ENCODE measurements around the gene TMTC2.

- PRO-cap, 3 experiments: no peak in any of the 3 experiments
- RAMPAGE, long total RNA: no peak
- RRBS, 2 experiments: no CpG with 5 or more reads among the region's 5 CpGs
These were observed 90.3 kb downstream of the OSBPL8 start for GRCh38 chr12:76468947-76469998.

GRCh38 chr12:76558486-76559612 is 722 bp downstream of the OSBPL8 start:
- PRO-cap, 3 experiments: peak in 3 of 3 experiments; most common plus-strand start chr12:76558946 (in 2); most common minus-strand start chr12:76558995 (in 1)
- RAMPAGE, long total RNA: no peak
- RRBS, 2 experiments: under 1 to 2% methylated on average over 12 of the region's 66 CpGs

DNA sequence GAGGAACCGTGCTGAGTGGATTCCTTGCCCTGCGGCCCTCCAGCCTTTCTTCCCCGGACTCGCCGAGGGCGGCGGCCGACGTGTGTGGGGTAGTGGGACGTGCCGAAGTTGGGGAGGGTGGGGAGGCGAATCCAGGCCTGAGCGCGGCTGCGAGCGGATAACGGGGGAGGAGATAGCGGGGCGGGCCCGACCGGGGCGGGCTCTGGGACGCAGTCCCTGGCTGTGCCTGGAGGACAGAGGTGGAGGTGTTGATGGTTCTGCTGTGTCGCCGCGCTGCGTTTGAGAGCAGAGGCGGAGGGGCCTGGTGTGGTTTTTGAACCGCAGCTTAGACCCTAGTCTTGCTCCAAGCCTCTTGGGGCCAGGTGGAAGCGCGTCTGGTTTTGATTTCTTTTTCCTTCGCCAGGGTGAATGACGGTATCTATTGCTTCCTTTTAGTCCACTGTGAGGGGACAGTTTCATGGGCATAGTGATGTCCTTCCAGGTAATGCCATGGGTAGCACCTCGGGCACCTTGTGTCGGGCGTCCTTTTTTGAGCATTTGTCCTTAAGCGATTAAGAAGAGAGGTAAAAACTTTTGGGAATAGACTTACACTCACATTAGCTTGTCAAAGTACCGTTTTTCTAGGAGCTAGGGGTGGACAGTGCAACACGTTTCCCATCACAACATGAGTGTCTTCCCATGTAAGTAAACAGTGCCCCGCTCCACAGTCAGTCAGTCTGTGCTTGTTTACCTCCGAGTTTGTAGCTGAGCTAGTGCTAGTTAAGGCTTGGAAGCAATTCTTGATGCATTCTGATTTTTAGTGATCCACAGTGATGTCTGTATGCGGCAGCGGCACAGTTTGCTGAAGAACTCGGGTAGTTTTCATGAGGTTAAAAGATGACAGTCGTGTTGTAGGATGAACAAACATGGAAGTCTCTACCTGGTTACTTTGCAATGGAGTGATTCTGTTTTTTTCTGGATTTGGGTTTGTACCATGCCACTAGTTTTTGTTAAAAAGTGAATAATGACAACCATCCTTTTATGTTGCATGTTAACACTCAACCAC is 739 bp downstream of the ZDHHC17 start:
- PRO-cap, 3 experiments: peak in 3 of 3 experiments; most common plus-strand start position 248 of the sequence (in 2); most common minus-strand start position 159 of the sequence (in 2)
- RAMPAGE, long total RNA: no peak
- RRBS, 2 experiments: 1 to 2% methylated on average over 2 to 13 of the region's 45 CpGs

DNA sequence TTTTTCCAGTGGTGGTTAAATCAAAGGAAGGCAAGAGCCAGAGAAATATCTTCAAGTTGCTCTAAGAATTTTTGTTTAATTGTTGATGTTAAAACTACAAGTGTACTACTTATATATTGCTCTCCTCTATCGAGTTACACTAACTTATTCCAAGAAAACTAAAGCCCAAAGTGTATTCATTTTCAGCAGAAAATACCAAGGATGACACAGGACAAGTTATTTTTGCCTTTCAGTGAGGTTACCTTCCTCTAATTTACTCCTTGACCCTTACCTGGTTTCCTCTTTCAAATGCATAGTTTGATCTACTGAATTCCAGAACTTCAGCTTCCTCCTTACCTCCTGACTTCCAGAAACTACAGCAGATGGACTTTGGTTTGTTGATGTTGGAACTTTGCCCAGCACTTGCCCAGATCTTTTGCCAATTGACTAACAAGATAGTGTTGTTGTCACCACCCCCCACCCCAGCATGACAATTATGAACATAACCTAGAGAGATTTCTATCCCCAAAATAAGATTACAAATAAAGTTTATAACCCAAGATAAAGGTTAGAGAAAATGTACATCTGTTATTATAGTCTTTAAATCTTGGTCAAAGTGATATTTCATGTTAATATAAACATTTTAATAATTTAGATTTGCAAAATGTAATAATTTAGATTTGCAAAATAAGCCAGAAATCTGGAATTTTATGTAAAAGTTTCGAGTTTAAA is 63.2 kb downstream of the NAV3 start:
- PRO-cap, 3 experiments: no peak in any of the 3 experiments
- RAMPAGE, long total RNA: no peak
- RRBS, 2 experiments: no CpG with 5 or more reads among the region's 2 CpGs

GRCh38 chr12:77967939-77968962 is 137.6 kb downstream of the NAV3 start:
- PRO-cap, 3 experiments: no peak in any of the 3 experiments
- RAMPAGE, long total RNA: no peak
- RRBS, 2 experiments: no CpG with 5 or more reads among the region's 8 CpGs

- PRO-cap, 3 experiments: no peak in any of the 3 experiments
- RAMPAGE, long total RNA: no peak
These were observed 185.2 kb downstream of the NAV3 start for GRCh38 chr12:78015816-78016361.

DNA sequence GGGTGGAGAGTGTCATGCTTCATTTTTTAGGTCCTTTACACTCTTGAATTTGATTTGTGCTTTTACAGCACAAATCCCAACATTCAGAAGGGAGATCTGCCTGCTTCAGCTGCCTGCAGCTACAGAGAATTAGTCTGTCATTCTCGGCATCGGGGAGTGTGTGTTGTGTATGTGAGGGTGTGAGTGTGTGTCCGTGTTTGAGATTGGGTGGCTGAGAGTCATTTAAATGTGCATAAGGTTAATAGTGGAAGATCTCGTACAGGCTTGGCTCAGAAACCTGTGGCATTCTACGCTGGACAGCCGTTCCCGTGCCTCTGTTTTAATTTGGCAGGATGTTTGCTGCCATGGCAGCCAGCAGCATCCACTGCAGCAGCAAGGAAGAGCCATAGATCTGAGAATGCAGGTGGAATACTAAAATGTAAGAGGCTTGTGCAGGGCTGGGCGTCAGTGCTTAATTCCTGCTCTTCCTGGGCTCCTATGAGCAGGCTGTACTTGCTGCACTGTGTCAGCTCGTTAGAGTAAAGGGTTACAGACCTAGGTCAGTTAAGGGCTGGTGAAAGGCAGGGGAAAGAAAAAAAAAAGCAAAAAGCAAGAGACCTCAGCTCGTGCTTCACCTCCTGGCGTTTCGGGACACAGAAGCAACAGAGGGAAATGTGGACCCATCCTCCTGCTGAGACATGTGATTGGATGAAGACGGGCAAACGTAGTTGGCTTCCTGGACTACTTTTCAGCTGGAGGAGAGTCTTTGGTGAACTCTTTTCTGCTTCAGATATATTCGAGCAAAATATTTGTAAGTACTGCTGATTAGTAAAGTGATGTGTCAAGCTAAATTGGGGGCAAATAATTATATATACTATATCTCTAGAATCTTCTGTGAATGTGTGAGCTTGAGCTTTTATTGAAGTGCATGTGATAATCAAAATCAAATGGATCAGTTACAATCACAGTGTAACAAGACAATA is 205.5 kb downstream of the NAV3 start:
- PRO-cap, 3 experiments: no peak in any of the 3 experiments
- RAMPAGE, long total RNA: no peak
- RRBS, 2 experiments: no CpG with 5 or more reads among the region's 15 CpGs

DNA sequence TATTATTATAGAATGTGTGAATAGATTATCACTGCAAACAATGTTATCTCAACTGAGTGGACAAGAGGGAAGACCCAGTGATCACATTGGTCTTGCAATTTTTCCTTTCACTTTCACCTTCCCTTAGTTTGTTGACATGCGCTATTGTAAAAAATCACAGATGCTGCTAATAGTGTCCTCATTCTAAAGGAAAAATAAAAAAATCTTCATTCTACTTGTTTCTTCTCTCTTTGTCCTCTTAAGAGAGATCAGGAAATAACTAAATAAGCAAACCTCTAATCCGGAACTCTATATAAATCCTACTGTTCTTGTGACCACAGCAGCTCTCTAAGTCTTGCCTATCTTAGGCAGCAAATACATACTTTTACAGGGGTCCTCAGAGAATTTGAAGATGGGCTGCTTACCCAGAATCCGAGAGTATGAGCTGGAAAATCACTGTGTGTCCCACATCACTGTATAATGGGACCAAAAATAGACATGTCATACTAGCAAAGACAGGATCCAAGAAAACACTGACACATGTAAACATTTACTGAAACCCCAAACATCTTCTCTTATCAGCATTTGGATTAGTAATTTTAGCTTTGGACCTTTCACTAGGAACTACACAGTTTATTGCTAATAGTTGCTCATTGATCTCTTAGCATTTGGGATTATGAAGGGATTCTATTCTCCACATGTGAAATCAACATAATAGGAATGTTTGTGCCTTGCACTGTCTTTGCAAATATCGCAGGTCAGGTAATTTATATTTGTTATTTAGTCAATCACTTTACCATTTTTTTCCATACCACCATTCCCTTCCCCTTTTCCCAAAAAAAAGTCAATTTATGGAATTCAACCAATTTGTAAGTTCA is 257.9 kb downstream of the NAV3 start:
- PRO-cap, 3 experiments: no peak in any of the 3 experiments
- RAMPAGE, long total RNA: no peak
- RRBS, 2 experiments: no CpG with 5 or more reads among the region's 4 CpGs

DNA sequence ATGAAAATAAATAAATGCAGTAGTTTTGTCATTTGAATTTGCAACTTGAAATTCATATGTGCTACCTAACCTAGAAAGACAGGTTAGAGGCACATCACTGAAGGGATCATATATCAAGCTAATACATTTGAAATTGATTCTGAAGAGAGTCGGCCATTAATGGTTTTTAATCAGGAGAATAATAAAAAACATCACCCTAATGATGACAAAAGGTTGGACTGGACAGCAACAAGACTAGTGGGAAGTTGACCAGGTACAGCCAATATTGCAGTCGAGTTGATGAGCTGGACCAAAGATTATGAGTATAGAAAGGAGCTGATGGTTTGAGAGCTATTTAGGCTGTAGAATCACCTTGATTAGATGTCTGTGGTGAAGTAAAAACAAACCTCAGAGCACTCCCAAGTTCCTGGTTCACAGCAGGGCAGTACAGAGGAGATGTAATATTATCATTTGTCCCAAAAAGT is 286.8 kb downstream of the SYT1 start:
- PRO-cap, 3 experiments: no peak in any of the 3 experiments
- RAMPAGE, long total RNA: no peak
- RRBS, 2 experiments: no CpG with 5 or more reads among the region's 2 CpGs

- PRO-cap, 3 experiments: no peak in any of the 3 experiments
- RAMPAGE, long total RNA: no peak
- RRBS, 2 experiments: no CpG with 5 or more reads among the region's 13 CpGs
These were observed 150.1 kb downstream of the PAWR start for GRCh38 chr12:79540586-79541122.

DNA sequence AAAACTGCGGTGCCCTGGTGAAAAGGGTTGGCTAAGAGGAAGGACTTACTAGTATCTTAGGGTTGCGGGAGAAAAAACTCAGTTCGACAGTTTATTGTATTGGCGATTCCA is 731 bp upstream of the PAWR start:
- PRO-cap, 3 experiments: no peak in any of the 3 experiments
- RAMPAGE, long total RNA: no peak
- RRBS, 2 experiments: no CpG with 5 or more reads among the region's 4 CpGs

DNA sequence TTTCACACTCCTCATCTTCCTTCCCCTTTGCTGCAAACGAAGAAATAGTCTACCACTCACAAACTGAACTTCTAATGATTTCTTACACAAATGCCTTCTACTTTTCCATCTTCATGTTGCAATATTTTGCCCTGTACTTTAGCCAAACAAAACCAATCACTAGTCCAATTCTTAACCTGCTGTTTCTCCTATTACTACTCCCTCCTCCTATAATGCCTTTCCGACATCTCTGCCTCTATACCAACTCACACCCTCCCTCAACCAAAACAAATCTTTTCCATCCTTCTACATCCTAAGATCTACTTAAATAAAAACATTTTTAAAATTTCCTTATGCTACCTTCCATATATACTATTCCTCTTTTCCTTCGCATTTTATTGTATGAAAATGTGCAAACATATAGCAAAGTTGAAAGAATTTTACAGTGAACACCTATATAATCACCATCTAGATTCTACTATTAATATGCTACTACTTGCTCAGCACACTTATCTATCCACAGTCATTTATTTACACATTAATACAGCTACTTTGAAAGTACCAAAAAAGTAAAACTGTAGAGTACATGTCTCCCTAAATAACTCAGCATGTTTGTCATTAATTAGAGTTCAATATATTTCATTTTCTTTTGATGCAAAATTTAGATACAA is 36.2 kb downstream of the PPP1R12A start:
- PRO-cap, 3 experiments: no peak in any of the 3 experiments
- RAMPAGE, long total RNA: no peak
- RRBS, 2 experiments: no CpG with 5 or more reads among the region's 3 CpGs

- PRO-cap, 3 experiments: peak in 1 of 3 experiments; most common plus-strand start chr12:79934616 (in 1); most common minus-strand start chr12:79934554 (in 1)
- RAMPAGE, long total RNA: no peak
- RRBS, 2 experiments: 3% methylated on average over 3 of the region's 23 CpGs
These were observed 621 bp downstream of the PPP1R12A start for GRCh38 chr12:79934261-79934690.

DNA sequence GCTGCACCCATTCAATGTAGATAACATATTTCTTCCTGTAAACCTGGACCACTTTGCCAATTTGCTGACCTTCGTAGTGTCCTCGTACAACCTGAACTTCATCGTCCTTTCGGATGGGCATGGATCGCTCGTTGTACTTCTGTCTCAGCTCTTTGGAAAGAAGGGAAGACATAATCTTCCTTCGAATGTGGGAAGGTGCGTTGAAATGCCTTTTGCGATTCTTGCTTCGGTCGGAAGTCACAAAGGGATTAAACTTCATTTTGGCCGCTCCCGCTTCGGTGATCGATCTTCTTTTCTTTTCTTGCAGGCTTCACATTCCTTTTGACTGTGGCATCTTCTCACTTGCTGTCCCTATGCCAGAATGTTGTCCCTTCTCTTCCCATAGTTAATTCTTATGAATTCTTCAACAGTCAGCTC is 3.7 kb downstream of the OTOGL start:
- PRO-cap, 3 experiments: no peak in any of the 3 experiments
- RAMPAGE, long total RNA: no peak
- RRBS, 2 experiments: no CpG with 5 or more reads among the region's 15 CpGs

GRCh38 chr12:80706966-80707444 is 429 bp upstream of the MYF6 start:
- PRO-cap, 3 experiments: peak in 2 of 3 experiments; most common plus-strand start chr12:80707344 (in 1); most common minus-strand start chr12:80707238 (in 1)
- RAMPAGE, long total RNA: no peak
- RRBS, 2 experiments: no CpG with 5 or more reads among the region's 3 CpGs

GRCh38 chr12:80936130-80937412 is 1.2 kb downstream of the LIN7A start:
- PRO-cap, 3 experiments: no peak in any of the 3 experiments
- RAMPAGE, long total RNA: no peak
- RRBS, 2 experiments: 2 to 3% methylated on average over 18 of the region's 81 CpGs

GRCh38 chr12:81785159-81785358 is 25.9 kb upstream of the PPFIA2 start:
- PRO-cap, 3 experiments: no peak in any of the 3 experiments
- RAMPAGE, long total RNA: no peak
- RRBS, 2 experiments: no CpG with 5 or more reads among the region's 3 CpGs

DNA sequence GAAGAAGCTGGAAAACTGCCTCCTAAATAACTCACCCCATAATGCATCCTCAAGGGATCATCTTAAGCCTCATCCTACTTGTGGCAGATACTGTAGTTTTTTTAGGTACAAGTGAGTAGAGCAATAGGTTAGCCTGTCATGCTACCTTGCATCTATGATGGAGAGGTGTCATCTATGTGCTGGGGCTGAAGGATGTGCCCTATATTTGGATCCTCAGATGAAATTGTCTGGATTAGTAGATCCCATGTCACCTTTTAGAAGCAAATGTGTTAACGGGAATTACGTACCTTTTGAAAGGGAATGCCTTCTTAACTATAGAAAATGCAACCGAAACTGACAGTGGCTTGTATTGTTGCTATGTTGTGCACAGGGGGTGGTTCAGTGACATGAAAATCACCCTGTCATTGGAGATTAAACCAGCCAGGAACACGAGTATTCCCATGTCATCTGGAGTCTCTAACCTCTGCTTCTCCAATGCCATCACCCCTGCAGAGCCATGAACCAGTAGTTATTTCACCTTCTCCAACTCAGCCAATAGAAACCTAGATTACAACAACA is 110.2 kb downstream of the METTL25 start:
- PRO-cap, 3 experiments: no peak in any of the 3 experiments
- RAMPAGE, long total RNA: no peak
- RRBS, 2 experiments: no CpG with 5 or more reads among the region's 4 CpGs

- PRO-cap, 3 experiments: peak in 3 of 3 experiments; most common plus-strand start chr12:82686861 (in 3)
- RAMPAGE, long total RNA: no peak
- RRBS, 2 experiments: 3% methylated on average over 18 to 26 of the region's 72 CpGs
These were observed at the start of gene TMTC2 for GRCh38 chr12:82686769-82687696. TSS of gene TMTC2 (plus strand) at chr12:82686906.

GRCh38 chr12:82687977-82688156 is 1.2 kb downstream of the TMTC2 start:
- PRO-cap, 3 experiments: peak in 1 of 3 experiments; most common plus-strand start chr12:82688014 (in 1)
- RAMPAGE, long total RNA: no peak
- RRBS, 2 experiments: no CpG with 5 or more reads among the region's 5 CpGs

Measured in skeletal muscle tissue (tissue), 7 donors.